A375 (cell line): ENCODE measurements around a stretch of chr16.

GRCh38 chr16:85556370-85557447, 56.4 kb upstream of the GSE1 start:
- RAMPAGE, long total RNA, result no peak

DNA sequence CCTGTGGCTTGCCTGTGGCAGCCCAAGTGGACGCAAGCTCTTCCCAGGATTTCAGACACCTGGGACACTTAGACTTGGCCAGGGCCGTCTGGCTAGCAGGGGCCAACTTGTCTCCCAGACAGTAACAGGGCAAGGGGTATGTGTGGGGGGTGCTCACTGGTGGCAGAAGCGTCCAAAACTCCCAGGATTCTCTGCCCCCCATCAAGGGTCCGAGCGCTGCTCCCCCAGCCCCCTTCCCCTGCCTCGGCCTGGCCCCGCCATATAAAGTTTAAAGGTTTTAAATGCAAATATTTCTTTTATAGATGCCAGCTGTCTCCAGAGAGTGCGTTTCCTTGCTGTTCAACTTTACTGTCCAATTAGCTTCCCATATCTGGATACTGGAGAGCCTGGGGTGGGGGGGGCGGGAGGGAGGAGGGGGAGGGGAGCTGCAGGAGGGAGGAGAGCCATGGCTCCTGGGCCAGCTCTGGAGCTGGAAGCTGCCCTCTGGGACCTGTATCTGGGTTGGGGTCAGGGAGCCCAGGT, 6.4 kb upstream of the GSE1 start:
- RAMPAGE, long total RNA, result no peak

- RAMPAGE, long total RNA, result no peak
Measured at GRCh38 chr16:85620898-85621762, 8.0 kb downstream of the GSE1 start.

DNA sequence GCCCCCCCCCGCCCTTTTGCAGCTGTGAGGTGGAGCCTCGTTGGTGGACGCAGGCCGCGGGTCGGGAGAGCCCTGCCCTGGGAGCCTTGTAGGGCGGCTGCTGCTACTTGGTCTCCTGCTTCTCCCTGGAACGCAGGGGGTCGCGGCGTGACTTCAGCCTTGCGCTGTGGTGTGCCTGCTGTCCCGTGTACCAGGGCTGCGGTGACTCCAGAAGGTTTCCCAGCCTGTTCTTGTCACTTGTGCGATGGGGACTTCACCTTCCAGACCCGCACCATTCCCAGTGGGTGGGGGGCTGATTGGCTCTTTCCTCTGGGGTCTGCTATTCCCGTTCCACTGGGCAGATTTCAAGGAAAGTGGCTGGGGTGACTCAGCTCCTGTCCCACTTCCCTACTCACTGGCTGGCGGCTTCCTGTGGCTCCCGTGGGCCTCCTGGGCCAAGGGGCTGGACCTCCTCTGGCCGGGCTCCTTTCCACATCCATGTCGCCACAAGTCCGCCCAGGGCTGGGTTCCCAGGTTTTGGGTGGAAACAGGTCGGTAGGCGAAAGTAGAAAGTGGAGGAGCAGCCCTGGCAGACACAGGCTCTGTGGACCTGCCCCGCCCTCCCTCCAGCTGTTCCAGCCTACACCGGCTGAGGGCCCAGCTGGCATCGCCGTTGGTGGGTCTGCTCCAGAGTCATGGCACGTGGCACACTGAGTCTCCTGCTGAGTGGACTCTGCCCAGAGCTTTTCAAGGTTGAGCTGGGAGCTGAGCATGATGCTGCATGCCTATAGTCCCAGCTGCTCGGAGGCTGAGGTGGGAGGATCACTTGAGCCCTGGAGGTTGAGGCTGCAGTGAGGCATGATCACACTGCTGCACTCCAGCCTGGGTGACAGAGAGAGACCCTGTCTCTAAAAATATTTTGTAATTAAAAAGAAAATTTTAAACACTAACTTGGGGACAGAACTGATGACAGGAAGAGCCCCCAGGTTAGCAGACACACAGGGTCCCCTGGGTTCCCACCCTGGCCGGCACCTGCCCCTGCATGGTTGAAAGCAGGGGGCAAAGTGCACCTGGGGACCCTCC, 28.6 kb downstream of the GSE1 start:
- RAMPAGE, long total RNA, result no peak

- RAMPAGE, long total RNA, result no peak
Measured at GRCh38 chr16:85681126-85681683, 7.5 kb downstream of the GINS2 start.

- RAMPAGE, long total RNA, result no peak
Measured at GRCh38 chr16:85904457-85904750, 5.4 kb downstream of the IRF8 start.

GRCh38 chr16:85922874-85923317, 23.9 kb downstream of the IRF8 start:
- RAMPAGE, long total RNA, result no peak

DNA sequence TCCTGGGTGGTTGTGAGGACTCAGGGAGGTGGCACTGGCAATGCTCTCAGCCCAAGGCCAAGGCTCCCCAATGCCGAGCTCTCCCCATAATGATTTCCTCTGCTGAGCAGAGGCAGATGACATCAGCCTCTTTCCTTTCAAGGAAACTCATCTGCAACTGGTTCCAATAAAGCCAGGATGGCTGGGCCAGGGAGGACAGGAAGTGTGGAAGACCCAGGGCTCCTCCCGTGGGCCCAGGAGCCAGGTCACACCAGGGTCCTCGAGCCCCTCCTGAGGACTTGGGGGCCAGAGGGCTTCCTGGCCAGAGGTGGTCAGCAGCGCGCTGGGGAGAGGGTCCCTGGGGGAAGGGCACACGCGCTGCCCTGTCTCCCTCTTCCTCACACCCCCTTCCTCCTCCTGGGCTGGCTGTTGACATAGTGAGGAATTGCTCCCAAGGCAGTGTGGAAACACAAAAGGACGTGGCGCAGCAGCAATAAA, 152.3 kb downstream of the IRF8 start:
- RAMPAGE, long total RNA, result no peak

DNA sequence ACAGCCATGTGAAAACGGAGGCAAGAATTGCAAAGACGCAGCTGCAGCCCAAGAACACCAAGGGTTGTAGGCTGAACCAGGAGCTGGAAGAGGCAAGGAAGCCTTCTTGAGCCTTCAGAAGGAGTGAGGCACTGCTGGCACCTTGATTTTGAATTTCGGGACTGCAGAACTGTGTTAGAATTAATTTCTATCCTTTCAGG, 243.3 kb downstream of the IRF8 start:
- RAMPAGE, long total RNA, result no peak

DNA sequence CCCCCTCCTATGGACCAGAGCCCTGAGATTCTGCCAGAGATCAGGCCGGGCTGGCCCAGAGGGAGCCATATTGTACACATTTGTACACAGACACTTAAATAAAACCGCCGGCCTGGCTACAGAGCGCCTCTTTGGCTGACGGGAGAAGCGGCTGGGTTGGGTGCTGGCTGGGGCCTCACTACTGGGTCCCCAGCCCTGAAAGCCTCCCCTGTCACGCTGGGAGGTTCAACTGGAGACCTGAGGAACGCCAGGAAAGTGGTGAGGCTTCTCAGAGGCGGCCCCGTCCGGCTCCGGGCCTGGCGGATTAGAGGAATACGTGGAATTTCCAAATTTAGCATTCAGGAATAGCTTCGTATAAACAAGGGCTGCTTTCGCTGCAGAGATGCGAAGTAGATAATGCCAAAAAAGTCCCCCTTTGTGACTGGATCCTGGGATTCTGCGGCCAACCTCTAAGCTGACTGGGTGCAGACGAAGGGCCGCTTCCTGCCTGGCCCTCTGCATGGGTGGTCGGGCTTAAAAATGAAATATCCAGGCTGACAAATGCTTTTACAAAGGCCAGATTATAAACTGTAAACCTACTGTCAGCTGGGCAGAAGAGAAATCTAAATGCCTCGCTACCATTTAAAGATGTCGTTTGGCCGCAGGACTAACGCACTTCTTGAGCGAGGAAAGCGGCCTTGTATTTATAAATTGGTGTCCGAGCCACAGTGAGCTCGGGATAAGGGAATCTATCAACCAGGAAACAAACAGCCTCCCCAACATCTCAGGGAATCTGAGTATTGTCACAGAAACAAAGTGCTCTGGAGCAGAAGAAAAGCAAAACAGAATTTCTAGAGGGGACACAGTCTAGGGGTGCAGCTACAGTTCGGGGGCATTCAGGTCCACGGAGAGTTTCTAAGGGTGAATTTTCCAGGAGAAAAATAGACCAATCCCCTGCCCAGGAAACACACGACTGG, 252.5 kb downstream of the IRF8 start:
- RAMPAGE, long total RNA, result no peak

DNA sequence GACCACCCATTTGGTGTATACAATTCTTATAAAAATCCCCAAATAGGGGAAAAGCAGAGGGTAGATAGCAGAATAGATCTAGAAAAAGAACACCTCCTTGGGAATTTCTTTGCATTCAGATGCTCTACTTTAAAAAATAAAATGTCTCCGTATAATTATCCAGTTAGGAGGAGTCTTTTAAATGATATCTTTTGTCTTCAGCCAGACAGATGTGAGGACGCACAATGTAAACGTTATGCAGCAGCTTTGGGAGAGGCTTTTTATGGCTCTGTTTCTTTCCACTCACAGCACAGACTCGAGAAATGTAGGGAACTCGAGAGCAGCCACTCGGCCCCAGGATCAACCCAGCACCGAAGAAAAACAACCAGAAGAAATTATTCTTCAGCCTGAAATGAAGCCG, 300.3 kb downstream of the IRF8 start:
- RAMPAGE, long total RNA, result no peak

DNA sequence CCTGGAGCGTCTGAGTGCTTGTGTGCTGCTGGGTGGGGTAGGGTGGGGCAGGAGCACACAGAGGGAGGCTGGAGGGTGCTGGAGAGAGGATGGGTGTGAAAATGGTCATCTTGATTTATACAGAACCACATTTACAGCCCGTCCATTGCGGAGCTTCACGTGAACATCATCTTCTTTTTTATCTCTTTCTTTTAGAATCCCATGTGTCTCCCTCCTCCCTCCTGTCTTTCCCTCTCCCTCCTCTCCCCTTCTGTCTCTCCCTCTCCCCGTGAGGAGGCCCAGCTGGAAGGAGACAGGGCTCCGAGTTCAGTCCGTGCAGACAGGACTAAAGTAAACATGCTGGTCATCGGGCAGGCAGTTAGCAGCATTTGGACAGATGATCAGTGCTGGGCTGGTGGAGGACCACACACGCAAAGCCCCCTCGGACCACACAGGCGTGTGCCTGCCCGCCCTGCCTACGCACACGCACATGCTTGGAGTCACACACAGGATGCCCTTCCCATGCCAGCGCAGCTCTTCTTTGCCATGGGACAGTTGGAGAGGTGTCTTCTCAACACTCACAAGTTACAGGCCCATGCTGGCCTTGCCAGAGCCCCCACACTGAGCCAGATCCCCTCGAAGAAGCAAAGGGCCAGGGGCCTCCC, 215.9 kb upstream of the FOXF1 start:
- RAMPAGE, long total RNA, result no peak

GRCh38 chr16:86301147-86301377, 209.3 kb upstream of the FOXF1 start:
- RAMPAGE, long total RNA, result no peak

- RAMPAGE, long total RNA, result no peak
Measured at GRCh38 chr16:86454997-86455565, 55.2 kb upstream of the FOXF1 start.

DNA sequence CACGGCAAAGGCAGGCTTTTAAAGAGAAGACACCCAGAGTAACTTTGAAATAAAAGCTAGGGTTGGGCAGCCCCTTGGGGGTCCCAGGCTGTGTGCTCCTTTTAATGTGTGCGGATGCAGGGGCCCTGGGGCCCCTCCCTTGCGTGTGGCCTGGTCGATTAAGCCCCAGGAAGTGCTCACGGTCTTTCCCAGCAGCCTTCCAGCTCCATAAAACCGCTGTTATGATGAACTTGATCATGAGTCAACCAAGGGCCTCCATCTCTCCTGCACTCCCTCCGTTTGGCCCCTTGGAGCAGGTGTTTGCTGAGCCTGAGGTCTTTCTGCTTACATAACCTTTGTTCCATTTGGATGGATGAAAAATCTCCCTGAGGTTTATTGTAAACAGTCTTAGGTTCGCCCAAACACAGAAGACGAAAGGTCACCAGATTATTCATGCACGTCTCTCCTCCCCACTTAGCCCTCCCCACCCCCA, 48.1 kb upstream of the FOXF1 start:
- RAMPAGE, long total RNA, result no peak

DNA sequence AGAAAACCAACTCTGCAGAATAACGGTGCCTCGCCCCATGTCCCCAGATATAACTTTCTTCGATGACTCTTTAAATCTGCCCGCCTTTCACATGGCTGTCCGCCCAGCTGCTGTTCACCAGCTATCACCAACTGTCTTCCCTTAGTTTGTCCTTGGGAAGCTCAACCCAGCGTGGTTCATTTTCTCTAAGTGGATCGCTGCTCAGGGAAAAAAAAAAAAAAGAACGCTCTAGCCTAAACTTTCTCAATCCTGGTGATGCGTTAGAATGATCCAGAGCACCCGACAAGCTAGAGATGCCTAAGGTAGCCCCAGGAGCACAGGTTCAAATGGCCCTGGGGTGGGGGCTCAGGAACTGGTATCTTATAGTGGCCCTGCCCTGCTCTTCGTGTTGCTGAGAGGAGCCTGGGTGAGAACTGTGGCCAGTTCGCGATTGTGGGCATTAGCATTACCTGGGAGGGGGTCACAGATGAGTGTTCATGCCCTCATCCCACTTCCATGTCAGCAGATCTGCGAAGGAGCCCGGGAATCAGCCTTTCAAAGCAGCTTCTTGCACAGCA, 43.1 kb upstream of the FOXF1 start:
- RAMPAGE, long total RNA, result no peak

DNA sequence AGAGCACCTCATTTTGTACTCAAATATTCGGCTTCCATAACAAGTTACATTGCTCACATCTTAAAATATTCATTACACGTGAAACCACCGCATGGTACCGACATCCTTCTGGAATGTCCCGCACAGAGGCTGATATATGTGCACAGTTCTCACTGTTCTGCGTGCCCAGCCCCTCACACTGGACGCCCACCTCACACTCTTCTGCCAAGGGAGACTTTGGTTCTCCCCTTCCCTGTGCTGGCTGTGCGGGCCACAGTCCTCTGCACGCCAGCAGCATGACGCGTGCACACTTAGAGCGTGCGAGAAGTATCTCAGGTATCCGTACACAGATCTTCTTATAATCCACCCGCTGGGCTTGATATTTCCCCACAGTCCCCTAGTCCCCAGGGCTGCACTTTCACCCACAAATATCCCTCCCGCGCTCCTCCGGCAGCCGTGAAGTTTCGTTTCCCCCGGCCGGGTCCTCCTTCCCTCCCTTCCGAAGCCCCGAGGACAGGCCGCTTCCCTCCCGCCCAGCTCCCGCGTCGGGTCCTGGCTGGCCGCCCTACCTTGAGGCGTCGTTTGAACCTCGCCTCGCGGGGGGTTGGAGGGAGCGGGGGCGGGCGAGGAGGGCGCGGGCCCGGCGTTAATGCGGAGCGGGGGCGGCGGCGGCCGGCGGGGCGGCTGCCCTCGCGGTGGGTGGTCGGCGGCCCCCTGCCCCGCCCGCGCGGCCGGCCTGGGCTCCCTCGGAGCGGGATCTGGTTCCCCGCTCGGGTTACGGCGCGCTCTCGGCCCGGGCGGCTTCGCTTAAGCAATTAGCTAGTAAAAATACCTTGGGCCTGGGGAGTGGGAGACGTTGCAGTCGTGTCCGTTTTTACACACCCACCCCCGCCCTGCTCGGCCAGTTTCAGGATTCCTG, 5.0 kb upstream of the FOXF1 start:
- RAMPAGE, long total RNA, result no peak

DNA sequence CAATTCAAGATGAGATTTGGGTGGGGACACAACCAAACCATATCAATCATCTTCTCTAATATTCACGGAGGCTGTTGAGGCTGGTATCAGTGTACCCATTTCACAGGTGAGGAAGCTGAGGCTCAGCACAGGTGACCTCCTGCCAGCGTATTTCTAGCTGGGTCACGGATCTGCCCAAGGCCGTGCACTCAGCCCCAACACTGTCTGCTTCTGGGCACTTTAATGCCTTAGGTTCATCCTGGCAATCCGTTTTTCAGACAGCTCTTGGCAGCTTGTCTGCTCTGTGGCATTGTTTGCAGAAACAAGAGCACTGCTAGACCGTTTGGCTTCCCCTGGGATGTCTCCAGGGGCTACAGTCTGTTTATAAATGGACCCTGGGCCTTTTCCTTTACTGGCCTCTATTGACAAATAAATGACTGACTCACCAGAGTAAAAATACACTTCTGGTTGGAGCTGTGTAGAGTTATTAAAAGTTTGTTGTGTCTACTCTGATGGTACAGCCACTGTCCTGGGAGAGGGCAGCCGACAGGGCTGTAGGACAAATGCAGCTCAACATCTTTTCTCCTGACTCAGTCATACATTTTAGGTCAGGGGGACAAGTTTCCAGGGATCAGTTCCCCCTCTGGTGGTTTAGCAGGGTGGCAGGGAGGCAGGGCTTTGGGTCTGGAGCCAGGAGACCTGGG, 29.8 kb downstream of the FOXL1 start:
- RAMPAGE, long total RNA, result no peak

DNA sequence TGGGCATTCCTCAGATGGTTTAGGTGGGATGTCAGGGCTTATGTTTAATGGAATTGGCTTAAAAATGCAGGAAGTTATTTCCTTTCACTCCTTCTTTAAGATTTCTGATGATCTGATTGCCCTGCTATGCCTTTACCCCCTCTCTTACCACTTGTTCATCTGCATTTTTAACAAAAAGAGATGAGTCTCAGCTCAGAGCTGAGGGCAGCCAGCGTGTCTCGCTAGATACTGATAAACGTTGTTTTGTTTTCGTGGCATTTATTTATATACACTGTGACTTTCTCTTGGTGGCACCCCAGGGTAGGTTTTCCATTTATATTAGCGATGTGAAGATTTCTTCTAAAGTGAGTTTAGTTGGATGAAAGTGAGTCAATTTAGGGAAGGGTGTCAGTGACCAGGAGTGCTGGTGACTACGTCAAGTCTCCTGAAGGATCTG, 30.9 kb downstream of the FOXL1 start:
- RAMPAGE, long total RNA, result no peak

DNA sequence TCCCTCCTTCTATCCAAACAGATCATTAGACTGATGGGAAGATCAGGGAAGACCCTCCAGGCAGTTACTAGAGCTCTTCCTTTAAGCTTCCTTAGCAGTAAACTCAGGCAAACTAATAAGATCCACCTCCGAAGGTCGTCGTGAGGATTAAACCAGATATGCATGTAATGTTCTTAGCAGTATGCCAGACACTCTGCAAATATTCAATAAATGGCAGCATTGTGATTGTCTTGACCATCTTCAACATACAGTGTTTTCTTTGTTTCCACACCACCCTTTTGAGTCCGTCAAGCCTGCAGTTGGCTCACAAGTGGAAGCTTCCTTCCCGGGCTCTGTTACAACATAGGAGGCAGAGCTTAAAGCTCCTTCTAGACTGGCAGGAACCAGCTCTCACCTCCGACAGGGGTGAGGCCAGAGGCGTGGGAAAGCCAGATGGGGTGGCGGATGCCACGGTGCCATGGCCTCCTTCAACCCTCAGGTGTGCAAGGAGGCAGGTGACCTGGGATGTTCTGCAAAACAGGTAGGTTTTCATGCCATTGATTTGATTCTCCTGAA, 138.3 kb downstream of the FOXL1 start:
- RAMPAGE, long total RNA, result no peak